ReNcell CX (cell line): Measurements from ENCODE around the gene SRP9.

GRCh38 chr1:224358628-224359202 is 2.0 kb downstream of the CNIH4 start:
- PRO-cap = no peak

DNA sequence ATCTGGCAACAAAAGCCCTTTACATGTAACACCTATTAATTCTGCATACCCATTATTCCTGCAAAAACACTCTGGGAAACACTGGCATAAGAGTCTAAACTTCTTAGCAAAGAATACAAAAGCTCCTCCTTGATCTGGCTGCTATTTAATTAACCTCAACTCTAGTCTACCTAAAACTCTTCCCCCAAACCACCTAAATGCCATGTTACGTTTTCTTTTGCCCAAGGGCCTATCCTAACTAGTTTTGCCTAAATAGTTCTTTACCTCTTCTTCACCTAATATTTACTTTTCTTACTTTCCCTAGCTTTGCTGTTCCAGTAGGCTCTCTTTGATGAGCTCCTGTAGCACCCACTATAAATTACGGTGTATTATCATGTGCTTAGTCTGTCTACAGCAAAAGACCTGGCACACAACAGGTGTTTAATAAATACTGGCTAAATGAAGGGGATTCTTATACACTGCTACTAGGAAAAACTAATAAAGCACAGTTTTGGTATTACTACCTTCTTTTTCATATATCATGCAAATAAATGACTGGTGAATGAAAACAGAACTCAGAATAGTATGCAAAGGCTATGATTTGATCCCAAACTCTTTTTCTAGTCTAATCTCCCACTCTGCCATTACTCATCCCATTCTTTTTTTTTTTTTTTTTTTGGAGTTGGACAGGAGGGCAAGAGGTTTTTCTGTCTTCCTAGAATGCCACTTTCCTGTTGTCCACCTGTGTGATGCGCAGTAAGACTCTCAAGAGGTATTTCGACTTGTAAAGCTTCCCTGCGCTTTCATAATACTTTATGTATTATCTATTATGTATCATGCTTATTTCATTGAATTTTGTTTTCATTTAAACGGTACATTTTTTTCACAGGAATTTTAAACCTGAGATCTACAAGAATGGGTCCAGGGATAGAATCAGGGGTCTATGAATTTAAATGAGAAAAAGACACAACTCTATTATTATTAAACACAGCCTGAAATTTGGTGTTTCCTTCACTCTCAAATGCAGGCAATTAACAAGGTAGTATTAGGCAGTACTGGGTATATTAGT is 26.3 kb downstream of the WDR26 start:
- PRO-cap = no peak

GRCh38 chr1:224411322-224411653 is 23.3 kb downstream of the WDR26 start:
- PRO-cap = no peak

GRCh38 chr1:224432478-224433498 is 1.8 kb downstream of the WDR26 start:
- PRO-cap = no peak

GRCh38 chr1:224459015-224459392 is 24.4 kb upstream of the WDR26 start:
- PRO-cap = no peak

DNA sequence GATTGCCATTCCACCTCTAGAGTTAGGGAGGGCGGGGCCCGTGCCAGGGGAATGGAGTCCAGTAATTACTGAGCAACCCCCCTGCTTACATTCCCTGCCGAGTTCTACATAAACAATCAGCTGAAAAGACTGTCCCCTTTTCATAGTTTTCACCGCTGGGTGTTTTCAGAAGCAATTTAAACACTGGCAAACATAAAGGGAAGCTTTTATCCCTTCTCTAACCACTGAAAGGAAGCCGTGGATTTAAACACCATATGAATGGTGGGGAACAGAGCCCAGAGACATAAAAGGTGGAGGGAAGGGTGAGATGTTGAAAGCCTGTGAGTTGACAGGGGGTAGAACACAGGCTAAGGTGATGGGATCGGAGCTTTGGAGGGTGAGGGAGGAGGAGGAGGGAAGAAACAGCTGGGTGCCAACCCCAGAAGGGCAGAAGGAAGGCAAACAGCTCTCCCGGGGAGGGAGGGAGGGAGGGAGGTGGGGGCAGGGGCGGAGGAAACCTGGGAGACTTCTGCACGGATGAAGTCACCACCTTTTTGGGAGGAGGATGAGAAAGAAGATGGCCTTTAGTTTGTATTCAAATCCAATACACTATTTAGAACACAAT is 68.1 kb upstream of the WDR26 start:
- PRO-cap = bidirectional peak, plus-strand start at position 253 of the sequence, minus-strand start outside the sequence; unidirectional peak, plus-strand start at position 319 of the sequence

DNA sequence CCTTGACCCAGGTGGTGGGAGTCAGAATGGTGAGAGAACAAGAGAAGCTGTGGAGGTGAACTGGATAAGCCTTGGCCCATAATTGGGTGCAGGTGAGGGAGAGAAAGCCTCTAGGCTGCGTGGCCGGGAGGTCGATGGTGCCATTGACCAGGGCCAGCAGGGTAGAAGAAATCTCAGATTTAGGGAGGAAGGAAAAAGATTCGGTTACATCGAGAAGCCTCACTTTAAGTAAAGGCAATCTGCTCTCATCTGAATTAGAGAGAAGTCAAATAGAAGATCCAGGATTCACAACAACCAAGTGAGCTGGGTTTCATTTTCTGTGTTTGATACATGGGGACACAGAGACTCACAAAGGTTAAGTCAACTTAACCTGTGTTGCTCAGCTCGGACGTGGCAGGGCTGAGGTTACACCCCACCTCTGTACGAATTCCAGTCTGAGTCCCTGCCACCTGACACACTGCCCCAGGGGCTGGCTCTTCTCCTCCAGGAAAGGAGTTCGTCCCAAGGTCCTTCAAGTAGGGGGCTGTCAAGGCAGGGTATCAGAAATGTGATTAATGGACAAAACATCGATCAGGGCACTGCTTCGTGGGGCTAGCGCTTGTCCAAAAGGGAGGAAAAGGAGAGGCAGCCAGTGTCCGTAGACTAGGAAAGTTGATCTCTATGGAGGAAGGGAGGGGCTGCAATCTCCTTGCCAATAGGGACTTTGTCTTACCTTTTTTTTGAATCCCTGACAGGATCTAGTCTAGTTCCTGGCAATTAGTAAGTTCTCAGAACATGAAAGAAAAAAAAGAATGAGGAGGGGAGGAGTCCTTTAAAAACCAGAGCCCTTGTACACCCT is 116.3 kb downstream of the CNIH3 start:
- PRO-cap = no peak

DNA sequence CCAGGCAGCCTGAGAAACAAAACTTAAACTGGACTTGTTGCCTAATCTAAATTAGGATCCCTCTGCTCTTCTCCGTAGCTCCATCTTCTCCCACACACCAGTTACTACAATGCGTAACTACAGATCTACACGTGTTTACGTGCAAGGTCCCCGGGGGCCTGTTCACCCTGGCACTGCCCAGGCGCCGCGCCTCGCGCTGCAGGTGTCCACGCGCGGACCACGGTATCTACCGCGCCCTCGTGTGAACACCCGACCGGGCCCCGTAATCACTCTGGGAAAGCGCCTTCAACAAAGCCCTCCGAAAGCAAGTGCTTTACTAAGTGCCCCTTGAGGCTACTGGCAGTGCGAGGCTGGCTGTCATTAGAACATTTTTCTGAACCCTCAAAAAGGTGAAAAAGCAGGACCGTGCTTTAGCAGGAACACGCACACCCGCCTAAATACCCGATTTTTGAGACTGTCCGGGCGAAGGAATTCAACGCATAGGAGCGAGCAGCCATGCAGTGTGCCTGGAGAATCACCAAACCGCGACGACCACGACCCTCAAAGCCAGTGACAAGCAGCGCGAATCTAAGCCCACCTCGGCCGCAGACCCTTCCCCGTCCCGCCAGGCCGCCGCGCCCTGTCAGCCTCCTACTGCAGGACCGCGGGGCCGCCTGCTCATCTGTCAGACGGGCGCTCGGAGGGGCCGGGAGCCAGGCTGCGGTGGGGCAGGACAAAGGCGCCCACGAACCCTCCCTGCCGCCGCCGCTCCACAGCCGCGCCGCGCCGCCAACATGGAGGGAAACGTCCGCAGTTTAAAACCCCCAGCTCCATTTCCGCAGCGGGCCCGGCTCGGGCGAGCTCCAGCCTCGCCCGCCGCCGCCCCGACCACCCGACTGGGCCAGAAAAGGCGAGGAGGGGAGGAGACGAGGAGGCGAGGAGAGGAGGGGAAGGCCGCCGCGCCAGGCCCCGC is 672 bp downstream of the LBR start:
- PRO-cap = bidirectional peak, plus-strand start at position 895 of the sequence, minus-strand start at position 871 of the sequence

DNA sequence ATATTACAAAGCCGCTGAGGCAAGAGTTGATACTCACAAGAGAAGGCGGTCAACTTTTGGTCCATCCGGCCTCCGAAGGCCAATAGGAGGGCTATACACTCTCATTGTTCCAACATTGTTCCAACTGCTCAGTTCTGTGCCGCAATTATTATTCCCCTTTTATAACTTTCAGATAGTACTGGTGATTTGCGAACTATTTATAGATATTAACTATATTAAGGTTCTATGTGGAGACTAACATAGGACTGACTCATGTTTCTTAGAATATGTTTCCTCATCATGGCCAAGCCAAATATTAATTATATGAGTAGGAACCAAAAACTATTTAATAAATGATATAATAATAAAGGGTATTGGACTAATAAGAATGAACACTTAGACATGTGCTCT is 96.7 kb upstream of the LBR start:
- PRO-cap = no peak

DNA sequence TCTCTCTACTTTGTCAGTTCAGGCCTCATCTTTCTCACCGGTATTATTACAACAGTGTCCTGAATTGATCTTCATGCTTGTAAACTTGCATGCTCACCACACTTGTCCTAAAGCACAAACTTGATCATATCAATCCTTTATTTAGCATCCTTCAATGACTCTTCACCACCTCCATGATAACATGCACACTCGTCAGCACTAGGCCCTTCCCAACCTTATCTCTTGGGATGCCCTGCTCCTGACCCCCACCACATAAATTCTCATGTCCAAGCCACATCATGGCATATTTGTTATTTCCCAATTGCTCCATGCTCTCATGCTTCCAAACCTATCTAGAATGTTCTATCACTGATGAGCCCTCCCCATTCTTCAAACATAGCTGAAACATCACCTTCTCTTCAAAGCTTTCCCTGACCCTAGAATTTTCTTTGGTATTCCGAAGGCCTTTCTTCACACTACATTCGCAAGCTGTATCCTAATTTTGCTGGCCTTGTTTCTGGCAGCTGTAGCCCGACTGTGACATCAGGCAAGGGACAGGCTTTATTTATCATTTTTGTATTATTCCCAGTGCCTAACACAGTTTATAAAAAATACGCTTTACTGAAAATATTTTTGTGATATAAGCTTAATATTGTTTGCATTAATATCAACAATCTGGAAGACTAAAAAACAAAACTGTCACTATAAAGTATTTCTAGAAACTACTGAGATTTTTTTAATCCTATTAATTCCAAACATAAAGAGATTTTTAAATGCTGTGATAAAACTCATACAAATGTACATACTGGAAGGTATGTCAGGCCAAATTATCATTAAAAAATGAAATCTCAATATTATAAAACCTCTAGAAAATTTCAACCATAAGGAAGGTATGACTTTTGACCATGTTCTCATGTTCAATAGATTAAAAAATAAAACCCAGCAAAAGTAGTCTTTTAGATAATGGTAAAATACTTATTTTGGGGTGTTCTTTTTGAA is 102.8 kb downstream of the ENAH start:
- PRO-cap = no peak

DNA sequence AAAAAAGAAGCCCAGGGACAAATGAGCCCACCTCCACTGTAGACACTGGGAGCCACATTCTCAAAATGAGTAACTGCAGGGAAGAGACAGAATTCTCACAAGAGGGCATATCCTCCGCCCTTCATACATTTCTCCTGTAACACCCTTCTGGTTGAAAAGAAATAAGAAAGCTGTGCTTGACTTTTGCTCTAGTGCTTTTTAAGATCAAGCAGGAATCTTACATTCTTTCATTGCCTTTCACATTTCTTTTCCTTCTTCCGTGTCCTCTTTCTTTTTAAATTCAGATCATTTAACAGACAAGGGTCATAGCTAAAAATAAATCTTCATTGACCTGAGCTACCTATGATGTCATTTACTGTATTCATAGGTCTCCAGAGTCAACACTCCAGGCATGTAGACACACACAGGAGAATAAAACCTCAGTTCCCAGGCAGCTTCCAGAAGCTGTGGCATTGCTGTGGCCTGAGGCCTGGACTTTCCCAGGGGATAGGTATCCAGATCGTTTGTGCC is 38.3 kb upstream of the ENAH start:
- PRO-cap = no peak

- PRO-cap = bidirectional peak, plus-strand start at chr1:225767340, minus-strand start at chr1:225767038
Measured at GRCh38 chr1:225766902-225767135, 10.8 kb upstream of the SRP9 start.

- PRO-cap = bidirectional peak, plus-strand start at chr1:225767340, minus-strand start at chr1:225767038
Measured at GRCh38 chr1:225767136-225767486, 10.5 kb upstream of the SRP9 start.

DNA sequence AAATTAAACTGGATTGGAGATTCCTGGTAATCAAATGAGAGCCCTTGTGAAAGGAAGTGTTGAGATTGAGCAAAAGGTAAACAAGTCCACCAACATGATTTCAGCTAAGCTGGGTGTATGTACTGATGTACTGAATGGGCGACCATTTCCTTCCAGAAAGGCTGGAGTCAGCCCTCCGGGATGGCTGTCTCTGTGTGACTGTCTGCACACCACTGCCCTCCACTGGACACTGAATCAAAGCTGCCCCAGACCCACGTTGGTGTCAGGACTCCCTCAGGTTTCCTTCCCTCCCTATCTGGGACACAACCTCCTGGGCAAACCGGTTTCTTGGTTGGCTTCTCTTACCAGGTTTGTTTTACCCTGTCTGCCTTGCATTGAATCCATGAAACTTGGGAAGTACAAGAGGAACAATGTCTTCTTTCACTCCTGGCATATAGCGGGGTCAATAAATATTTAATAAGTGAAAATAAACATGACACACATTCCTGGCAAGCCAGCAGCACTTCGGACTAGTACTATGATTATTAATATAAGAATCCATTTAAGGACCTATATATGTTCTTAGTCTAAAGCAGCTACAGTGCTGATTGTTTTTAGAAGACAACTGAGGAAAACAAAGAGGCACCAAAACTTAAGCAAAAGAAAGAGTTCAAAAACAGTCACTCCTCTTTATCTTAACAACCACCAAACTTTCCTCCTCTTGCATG is 5.2 kb upstream of the SRP9 start:
- PRO-cap = no peak

- PRO-cap = bidirectional peak, plus-strand start at chr1:225777838, minus-strand start at chr1:225777676
Measured at GRCh38 chr1:225776643-225777973, at the start of gene SRP9. TSS of gene SRP9 (plus strand) at chr1:225777826.

- PRO-cap = no peak
Measured at GRCh38 chr1:225843222-225844058, 33.5 kb downstream of the EPHX1 start.

- PRO-cap = no peak
Measured at GRCh38 chr1:225844961-225845733, 35.2 kb downstream of the EPHX1 start.

GRCh38 chr1:225890340-225890753 is 1.4 kb upstream of the LEFTY1 start:
- PRO-cap = no peak

DNA sequence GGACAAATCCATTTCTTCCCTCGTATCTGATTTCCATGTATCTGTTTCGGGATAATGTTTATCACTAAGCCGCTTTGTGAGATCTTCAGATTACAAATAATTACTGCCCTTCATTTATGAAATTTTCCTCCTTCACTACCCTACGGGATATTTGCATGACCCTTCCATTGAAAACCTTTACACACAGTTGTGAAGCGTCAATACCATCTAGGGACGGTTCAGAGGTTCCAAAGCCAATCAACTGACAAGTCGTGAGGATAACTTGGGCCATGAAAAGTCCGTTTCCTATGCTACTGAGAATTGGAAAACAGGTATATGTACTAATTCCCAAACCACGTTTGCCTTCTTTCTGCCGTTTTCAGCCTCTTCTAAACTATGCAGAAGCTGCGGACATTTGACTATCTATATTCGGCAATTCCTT is 1.2 kb upstream of the H3-3A start:
- PRO-cap = no peak

DNA sequence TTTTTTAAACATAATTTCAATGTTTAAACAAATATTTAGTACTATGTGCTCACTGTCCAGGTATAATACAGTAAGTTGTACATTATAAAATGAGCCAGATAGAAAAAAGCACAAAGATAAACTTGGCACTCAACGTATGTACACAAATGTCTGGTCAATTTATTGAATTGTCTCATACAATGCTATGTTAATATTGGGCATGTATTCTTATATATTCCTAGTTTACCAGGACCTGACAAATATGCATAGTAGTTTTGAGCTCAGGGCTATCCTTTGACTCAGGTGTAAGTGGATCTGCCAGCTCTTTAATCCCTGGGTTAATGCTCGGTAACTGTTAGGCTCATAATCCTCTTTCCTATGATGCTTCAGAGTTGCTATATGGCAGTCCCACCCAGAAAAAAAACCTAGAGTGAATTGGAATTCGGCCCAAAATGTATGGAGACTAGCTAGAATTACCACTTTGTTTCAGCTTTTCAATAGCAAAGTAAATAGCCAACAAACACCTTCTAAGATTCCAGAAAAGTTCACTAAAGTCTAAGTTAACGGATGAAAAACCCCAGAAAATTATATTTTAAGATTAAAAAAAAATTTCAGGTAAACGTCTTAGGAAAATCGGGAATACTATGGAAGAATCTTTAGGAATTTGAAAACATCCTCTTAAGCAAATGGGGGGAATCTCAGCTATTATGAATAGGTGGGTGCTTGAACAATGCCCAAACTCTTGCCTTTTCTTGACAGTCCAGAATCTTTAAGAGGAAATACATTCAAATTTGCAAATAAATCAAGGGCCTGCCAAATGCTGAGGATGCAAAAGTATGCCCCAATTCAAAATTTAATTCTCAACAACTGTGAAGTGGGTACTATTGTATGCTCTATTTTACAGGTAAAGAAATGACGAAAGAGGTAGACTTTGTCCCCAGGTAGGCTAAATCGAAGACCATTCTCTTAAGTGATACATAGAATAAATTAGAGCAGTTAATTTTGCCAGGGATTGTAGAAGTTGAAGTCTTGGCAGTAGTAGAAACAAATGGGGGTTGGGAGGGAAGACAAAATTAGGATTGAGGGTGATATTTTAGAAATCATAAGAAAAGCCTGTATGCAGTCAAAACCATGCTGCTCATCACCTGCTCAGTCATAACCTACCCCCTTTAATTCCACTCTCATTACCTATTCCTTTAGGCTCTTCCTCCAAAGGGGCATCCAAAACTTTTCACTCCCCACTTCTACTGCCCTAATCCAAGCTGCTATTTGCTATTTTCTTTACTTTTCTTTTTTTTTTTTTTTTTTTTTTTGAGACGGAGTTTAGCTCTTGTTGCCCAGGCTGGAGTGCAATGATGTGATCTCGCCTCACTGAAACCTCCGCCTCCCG is 11.0 kb downstream of the H3-3A start:
- PRO-cap = no peak